Transverse colon (tissue), 4 donors: ENCODE measurements around a stretch of chr10.

DNA sequence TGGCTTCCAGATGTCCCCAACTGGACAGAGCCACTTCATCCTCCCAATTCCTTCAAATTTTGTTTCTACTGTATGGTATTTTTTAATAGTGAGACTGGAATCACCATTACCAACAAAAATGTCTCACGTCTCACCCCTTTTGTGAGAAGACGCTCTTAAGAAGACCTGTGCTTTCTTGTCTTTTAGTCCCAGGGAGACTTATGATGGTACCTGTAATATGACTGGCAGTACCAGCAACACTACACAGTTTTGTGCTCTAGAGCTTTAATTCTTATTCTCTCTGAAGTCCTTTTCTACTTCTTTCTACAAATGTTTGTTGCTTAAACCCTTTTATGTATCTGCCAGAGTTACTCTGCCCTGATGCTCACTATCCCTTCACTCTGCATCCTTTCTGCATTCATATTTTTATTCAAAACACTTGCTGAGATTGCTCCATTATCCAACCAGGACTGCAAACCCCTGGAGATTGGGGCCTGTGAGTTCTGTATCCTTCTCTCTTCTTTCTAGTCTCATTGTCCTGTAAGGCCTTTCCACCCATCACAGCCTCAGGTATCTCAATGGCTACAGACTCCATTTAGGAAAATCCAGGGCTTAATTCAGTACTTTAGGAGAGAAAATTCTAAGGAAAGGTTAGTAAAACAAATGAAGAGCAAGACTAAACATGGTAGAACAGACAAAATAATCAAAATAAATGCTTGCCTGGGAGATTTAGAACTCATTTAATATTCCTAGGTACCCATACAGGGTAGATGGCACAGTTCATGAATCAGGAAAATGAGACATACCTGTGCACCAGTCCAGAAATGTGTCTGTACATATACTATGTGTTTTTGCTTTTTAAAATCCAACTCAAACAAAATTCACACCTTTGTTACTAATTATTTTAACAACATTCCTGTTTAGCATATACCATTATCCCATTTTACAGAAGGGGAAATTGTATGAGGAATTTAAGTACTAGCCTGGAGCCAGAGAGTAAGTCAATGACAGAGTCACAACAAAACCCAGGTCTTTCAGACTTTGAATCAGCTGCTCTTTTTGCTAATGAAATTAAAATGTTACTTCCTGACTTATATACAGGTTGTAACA lies 82.1 kb upstream of the ASAH2 start:
- PRO-cap: no peak
- RAMPAGE, long total RNA, 4 experiments: no peak in any of the 4 experiments

DNA sequence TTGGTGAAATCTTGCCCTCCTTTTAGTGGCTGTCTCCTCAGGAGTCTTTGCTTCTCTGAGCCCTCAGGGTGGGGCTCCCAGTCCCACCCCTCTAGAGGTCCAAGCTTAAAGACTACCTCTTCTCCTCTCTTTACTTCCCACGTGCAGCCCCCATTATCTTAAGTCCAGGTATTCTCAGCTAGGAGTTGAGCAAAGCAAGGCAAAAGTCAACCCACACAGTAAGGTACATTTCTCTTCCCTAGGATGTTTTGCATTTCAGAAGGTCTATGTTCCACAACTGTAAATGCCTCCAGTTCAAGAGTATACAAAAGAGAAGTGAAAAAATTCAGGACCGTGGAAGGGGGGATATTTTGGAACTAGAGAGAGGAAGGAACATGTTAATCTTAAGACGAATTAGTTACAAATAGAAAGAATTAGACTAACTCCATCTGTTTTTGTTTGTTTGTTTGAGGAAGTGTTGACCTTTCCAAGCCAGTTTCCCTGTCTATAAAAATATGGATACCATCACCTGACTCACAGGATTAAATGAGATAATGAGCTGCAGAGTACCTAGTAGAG lies 144.9 kb upstream of the ASAH2 start:
- PRO-cap: no peak
- RAMPAGE, long total RNA, 4 experiments: no peak in any of the 4 experiments

DNA sequence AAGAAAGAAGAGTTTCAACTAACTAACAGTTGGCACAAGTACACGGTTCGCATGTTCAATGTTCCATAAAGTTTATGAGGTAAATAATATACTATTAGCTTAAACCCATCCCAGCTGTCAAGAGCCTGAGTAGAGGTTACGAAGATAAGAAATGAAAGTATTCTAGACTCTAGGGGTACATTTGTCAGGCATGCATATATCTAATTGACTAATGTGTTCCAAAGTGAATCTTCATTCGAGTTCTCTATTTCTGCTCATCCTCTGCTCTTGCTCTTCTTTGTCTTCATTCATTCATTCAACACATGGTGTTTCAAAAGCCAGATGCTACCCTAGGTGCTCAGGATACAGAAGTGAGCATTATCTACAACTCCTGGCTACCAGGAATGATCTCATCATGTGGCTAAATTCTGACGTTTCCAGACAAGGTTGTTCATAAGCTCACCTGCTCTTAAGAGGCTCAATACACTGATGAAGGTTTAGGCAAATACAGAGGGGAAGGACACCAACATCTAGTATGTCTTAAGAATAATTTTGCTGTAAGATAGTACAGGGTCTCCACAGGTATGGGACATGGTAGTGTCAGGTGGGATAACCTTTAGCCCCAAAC lies 152.0 kb upstream of the ASAH2 start:
- PRO-cap: no peak
- RAMPAGE, long total RNA, 4 experiments: no peak in any of the 4 experiments

GRCh38 chr10:50470370-50471461 lies 153.0 kb downstream of the SGMS1 start:
- PRO-cap: no peak
- RAMPAGE, long total RNA, 4 experiments: no peak in any of the 4 experiments

GRCh38 chr10:50511249-50512029 lies 112.3 kb downstream of the SGMS1 start:
- PRO-cap: no peak
- RAMPAGE, long total RNA, 4 experiments: start-site peak on the minus strand in 1 of 4 experiments, at chr10:50511485-50511513 at its widest, 5 reads per replicate

DNA sequence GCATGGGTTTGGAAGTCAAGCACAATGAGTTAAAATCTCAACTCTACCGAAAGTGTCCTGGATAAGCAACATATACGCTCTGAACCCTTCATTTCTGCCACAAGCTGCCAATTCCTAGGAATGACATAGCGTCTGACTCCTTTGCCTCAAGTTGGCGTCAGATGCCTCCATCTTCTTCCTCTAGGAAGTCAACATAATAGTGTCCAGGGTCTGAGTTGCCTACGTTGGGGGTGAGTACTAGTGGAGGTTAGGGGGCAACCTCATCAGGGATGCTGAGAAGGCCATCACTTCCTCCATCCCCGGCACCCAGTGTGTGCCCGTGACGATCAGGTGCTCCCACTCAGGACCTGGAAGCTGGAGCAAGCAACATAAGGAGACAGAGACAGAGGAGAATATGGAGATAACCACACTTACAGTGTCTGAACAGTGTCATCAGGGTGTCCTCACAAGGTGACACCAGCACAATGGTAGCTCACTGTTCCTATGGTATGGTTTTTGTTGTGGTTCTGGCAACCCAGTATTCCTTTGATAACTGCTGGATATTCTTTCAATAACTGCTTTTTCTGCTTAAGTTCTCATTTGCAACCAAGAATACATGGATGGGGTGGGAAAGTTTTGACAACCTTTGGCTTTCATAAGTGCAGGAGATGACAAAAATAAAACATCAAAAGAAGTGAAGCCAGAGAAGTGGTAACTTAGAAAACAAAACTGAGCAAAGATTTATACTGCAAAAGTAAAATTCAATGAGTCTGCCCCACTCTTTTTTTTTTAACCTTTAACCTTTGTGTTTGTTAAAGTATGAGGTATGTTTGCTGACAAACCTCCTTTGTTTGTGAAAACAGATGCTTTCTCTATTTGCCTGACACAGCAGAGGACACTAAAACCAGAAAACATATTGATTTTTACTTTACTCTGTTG lies 58.0 kb downstream of the SGMS1 start:
- PRO-cap: no peak
- RAMPAGE, long total RNA, 4 experiments: no peak in any of the 4 experiments

DNA sequence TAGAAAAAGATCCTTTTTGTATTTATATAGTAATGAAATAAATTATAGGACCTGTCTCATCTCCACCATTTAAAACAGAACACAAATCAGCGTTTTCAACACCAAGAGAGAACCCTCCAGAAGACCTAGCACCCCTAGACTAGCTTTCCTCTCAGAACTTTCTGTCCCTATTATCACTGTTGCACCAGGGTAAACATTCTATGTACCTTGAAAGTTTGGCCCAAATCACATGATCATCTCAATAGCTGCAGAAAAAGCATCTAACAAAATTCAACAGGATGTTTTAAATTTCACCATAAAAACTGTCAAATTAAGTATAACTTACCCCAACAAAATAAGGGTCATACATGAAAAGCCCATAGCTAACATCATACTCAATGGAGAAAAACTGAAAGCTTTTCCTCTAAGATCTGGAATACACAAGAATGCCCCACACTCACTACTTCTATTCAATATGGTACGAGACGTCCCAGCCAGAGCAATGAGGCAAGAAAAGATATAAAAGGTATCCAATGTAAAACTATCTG lies 50.9 kb downstream of the SGMS1 start:
- PRO-cap: no peak
- RAMPAGE, long total RNA, 4 experiments: no peak in any of the 4 experiments

- PRO-cap: no peak
- RAMPAGE, long total RNA, 4 experiments: no peak in any of the 4 experiments
These were observed 33.8 kb downstream of the ASAH2B start for GRCh38 chr10:50773523-50773918.

DNA sequence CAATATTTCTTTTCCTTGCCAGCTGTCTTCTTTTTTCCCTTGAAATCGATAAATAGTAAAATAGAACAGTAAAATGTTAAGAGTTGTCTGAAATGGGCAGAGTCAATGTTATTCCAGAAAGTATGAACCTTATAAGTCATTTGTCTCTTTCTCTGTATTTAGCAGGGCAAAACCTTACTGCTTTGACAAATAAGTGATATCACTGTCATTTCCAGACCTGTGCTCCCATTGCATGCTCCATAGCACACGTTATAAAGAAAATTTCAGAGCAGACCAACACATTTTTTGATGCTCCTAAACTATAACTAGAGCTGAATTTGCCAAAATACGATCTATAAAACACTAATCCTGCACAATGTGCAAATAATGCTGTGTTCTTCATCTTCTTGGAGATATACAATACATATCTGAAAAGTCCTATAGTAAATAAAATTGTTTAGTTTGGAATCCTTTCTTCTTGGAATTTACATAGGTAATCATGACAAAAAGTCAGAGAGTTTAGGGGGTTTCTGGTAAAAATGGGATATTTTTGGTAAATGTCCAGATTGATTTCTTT lies 1.1 kb downstream of the A1CF start:
- PRO-cap: no peak
- RAMPAGE, long total RNA, 4 experiments: start-site peak on the minus strand in 1 of 4 experiments, centred at position 335 of the sequence, 6 reads per replicate

DNA sequence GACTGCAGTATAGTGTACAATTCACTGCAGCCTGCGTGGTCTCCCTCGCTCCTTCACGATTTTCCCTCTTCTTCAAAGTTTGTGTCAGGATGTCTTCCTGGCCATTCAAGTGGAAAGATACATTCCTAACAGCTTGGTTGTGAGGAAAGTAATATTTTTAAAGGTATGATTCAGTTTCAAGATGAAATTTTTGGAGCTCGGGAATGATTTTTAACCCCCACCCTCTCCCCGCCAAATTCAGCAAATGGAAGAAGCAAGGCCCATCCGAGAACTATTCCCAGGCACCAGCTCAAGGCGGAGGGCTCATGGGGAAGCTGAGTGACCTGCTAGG lies 1.1 kb upstream of the PRKG1 start:
- PRO-cap: no peak
- RAMPAGE, long total RNA, 4 experiments: no peak in any of the 4 experiments

GRCh38 chr10:51457222-51457555 lies 242.2 kb downstream of the CSTF2T start:
- PRO-cap: no peak
- RAMPAGE, long total RNA, 4 experiments: no peak in any of the 4 experiments

- PRO-cap: no peak
- RAMPAGE, long total RNA, 4 experiments: no peak in any of the 4 experiments
These were observed 227.1 kb downstream of the CSTF2T start for GRCh38 chr10:51472258-51472812.

GRCh38 chr10:51662429-51663285 lies 36.7 kb downstream of the CSTF2T start:
- PRO-cap: no peak
- RAMPAGE, long total RNA, 4 experiments: start-site peak on the plus strand in 1 of 4 experiments, at chr10:51662650-51662879 at its widest, 6 to 7 reads per replicate

DNA sequence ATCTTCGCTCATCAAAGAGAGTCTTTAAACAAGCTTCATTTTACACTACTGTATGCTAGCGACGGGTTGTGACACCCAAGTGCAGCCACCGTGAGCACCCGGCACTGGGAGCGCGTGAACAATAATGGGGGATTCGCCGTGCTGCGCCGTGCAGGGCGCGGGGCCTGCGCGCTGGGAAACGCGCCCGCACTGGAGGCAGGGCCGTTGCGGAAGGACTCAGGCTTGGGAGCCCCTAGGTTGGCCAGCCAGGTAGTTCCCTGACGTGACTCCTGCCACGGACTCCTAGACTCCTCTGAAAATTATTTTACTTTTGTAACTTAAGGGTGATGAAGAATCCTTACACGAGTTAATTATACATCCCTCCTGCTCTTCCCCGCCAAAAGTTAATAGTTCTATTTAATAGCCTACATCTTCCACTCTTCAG lies 5.3 kb upstream of the DKK1 start:
- PRO-cap: no peak
- RAMPAGE, long total RNA, 4 experiments: no peak in any of the 4 experiments

GRCh38 chr10:52953392-52953712 lies 180.8 kb upstream of the MBL2 start:
- PRO-cap: no peak
- RAMPAGE, long total RNA, 4 experiments: no peak in any of the 4 experiments

DNA sequence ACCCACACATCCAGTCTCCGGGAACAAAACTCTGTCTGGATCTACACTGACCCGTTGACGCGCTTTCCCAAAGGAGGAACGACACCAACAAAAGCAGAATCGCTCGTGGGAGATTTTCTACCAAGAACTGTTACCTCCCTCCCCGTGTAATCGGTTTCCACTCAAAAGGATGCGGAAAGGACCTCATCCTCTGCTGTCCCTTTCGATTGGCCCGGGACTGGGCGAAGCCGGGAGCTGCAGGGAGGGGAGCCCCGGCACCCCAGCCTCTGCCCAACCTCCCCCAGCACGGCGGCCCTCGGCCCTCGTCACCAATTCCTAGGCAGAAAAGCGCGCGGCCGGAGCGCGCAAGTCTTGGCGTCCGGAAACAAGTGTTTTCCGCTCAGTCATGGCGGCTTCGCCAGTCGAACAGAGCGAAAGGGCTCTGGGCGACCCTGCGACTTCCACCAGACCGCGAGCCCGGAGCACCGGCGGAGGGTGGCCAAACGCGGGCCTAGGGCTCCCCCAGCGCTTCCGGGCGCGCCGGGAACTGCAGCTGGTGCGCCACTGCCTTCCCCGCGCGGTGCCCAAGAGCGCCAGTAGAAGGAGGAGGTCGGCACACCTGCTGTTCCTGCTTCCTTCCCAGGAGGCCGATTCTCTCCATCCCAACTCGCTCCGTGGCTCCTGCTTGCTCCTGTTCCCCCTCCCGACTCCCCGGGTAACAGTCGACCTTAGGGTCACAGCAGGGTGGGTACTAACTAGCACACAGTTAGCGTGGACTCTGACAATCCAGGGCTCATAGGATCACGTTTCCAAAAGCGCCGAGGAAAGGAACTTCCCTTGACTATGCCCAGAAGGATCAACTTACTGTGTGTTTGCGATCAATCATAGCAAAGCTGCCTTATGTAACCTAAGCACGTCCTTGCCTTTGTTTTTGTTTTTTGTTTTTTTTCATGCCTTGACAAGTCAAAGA lies 729.9 kb downstream of the ZWINT start:
- PRO-cap: no peak
- RAMPAGE, long total RNA, 4 experiments: no peak in any of the 4 experiments

- PRO-cap: no peak
- RAMPAGE, long total RNA, 4 experiments: no peak in any of the 4 experiments
These were observed 303.4 kb downstream of the IPMK start for GRCh38 chr10:57964161-57964921.

DNA sequence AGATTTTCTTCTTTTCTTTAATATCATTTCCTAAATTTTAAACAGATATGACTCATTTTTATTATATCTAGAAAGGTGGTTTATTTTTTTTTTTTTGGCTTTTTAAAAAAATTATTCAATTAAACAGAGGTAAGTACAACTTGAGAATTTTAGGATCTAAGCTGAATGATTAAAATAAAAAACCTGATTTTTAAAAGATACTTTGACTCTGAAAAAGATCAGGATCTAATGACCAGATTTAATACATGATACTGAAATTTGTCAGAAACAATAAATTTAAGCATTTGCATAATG lies 215.2 kb downstream of the IPMK start:
- PRO-cap: no peak
- RAMPAGE, long total RNA, 4 experiments: no peak in any of the 4 experiments

DNA sequence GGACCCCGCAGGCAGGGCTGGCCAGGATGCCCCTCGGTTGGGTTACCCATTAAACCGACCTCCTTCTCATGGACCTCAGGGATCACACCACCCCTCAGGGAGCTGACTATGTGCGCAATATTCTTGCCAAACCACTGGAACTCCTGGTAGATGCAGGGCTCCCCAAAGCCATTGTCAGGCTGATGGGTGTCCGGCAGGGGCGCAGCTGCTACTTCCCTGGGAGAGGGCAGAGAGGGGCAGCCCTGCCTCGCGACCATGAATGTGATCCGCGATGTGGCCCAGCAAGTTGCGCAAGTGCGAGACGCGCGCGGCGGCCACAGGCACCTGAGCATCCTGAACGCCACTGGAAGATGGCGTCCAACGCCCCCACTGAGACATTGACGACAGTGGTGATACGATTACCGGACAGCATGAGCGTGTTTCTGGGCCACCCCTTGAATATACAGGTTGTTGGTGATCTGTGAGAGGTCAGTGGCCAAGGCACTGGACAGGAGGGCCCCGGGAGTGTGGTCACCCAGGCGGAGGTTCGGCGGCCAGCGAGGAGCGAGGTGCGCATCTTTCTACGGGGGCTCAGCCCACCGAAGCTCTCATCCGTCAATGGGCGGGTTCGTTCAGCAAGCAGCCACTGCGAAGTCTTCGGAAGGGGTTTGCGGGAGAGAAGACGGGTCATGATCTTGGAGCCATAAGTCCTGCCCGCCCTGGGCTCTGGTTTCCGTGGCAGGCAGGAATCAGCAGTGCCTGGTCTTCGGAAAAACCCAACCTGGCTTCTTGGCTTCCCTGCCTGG lies 161.1 kb downstream of the IPMK start:
- PRO-cap: no peak
- RAMPAGE, long total RNA, 4 experiments: no peak in any of the 4 experiments

GRCh38 chr10:58183662-58183874 lies 84.1 kb downstream of the IPMK start:
- PRO-cap: no peak
- RAMPAGE, long total RNA, 4 experiments: no peak in any of the 4 experiments